ENCODE results near the gene OMP.

GRCh38 chr11:75450966-75451726 is 18.1 kb upstream of the KLHL35 start:
- PRO-cap, 2 experiments = no peak in any of the 2 experiments

DNA sequence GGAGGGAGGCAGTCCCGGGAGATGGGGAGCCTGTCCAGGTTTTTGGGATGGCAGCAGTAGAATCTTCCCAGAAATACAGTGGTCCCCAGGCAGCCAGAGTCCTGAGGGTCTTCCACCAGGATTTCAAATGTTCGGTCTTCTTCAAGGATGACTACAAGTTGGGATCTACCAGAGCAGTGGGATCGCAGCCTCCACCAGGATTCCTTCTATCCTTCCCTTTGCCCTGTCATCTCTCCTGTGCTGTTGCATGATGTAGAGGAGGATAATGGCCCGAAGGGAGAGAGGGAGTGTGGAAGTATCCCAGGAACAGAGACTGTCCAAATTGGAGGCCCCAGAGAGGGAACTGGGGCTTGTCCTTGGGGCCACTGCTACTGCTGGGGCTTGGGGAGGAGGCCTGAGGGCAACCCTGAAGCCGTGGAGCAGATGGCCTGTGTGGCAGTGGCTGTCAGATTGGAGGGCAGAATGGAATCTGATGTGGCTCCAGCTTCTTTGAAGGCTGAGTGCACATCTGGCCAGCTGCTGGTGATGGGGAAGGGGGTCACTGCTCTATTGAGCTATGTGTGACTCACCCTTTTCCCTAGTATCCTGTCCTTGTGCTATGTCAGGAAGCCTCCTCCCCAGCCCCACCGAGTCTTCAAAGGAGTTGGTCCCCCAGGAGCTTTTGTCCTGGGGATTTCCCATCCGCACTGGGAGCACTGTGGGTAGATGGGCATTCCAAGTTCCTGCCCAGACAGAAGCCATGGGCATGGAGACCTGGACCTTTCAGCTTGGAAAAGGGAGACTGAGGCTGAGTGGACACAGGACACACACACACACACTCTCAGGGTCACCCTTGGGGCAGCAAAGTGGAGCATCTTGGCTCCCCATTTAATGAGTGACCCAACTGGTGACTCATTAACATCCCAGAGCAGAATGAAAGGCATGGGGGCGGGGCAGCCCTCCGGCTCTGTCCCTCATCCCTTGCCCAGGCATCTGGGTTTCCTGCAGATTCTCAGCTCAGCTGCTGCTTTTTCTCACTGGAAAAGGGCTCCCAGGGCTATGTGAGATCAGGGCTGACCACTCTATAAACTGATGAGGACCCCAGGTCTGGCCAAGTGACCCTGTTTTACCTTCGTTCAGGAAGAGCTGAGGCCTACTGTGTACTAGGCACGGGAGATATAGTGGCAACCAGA is 3.1 kb downstream of the SERPINH1 start:
- PRO-cap, 2 experiments = no peak in any of the 2 experiments

GRCh38 chr11:75667731-75668484 is 930 bp downstream of the MAP6 start:
- PRO-cap, 2 experiments = no peak in any of the 2 experiments

GRCh38 chr11:75769377-75769754 is 788 bp downstream of the DGAT2 start:
- PRO-cap, 2 experiments = no peak in any of the 2 experiments

- PRO-cap, 2 experiments = no peak in any of the 2 experiments
Observed at GRCh38 chr11:75782465-75783002, 14.0 kb downstream of the DGAT2 start.

DNA sequence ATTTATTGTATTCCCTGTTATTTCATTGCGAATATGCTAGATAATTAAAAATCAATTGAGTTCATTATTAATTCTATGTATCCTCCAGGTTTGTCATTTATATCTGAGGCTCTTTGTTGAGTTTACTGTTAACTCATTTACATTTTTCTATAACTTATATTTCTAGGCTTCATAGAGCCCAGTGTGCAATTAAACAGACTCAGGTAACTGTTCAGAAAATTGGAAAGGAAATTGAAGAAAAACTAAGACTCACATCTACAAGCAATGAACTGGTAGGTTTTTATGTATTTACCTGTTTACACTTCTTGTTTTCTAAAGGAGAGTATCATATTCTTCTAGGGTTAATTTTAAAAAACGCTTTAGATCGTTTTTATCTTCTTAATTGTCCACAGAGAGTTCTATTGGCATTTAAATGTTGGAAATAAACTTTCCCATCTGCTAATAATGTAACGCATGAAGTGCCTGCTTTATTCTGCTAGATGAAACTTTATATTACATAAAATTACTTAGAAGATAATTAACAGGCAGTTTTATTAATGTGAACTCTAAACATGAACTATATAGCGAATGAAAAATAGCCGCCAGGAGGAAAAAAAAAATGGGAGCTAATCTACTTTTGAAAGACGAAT is 146.4 kb downstream of the UVRAG start:
- PRO-cap, 2 experiments = no peak in any of the 2 experiments

GRCh38 chr11:75979940-75980592 is 165.1 kb downstream of the UVRAG start:
- PRO-cap, 2 experiments = no peak in any of the 2 experiments

DNA sequence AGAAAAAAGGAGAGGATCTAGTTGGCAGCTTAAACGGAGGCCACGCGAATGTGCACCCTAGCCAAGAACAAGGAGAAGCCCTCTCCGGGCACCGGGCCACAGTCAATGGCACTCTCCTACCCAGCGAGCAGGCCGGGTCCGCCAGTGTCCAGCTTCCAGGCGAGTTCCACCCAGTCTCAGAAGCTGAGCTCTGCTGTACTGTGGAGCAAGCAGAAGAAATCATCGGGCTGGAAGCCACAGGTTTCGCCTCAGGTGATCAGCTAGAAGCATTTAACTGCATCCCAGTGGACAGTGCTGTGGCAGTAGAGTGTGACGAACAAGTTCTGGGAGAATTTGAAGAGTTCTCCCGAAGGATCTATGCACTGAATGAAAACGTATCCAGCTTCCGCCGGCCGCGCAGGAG is 65.3 kb downstream of the WNT11 start:
- PRO-cap, 2 experiments = no peak in any of the 2 experiments

- PRO-cap, 2 experiments = no peak in any of the 2 experiments
Observed at GRCh38 chr11:76147339-76147808, 58.9 kb downstream of the WNT11 start.

DNA sequence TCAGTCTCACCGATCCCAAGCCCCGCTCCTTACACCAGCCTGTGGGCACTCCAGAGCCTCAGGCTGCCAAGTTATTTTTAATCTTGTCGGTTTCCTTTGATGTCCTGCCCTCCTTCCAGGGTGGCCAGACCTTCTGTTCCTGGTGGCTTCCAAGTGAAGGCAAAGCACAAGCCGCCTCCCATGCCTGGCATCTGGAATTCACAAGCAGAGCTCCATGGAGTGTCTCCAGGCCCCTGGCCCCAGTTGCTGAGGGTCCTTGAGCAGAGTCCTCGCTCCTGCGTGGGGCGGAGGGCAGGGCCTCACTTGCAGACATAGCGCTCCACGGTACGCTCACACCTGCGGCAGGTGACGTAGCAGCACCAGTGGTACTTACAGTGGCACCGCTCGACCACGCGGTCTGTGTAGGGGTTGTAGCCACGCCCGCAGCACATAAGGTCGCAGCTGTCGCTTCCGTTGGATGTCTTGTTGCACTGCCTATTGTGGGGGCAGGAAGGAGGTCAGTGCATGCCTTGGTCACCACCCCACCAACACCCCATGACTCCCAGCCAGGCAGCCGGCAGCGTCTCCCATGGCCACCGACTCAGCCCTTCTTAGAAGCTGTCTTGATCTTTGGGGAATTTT is 19.4 kb downstream of the WNT11 start:
- PRO-cap, 2 experiments = no peak in any of the 2 experiments

DNA sequence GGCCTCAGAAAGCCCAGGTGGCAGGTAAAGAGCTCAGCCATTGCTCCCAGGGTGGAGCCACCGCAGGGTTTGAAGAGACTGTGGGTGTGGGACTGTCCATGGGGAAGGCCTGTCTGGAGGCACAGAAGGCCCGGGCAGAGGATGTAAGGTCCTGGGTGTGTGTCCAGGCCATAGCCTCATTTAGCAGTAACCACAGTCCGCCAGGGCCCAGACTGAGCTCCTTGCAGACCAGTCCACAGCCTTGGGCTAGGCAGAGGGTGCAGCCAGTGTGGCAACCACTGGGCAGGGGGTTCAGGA is 27.6 kb upstream of the WNT11 start:
- PRO-cap, 2 experiments = no peak in any of the 2 experiments

- PRO-cap, 2 experiments = no peak in any of the 2 experiments
Observed at GRCh38 chr11:76391951-76392317, 10.8 kb downstream of the GVQW3 start.

DNA sequence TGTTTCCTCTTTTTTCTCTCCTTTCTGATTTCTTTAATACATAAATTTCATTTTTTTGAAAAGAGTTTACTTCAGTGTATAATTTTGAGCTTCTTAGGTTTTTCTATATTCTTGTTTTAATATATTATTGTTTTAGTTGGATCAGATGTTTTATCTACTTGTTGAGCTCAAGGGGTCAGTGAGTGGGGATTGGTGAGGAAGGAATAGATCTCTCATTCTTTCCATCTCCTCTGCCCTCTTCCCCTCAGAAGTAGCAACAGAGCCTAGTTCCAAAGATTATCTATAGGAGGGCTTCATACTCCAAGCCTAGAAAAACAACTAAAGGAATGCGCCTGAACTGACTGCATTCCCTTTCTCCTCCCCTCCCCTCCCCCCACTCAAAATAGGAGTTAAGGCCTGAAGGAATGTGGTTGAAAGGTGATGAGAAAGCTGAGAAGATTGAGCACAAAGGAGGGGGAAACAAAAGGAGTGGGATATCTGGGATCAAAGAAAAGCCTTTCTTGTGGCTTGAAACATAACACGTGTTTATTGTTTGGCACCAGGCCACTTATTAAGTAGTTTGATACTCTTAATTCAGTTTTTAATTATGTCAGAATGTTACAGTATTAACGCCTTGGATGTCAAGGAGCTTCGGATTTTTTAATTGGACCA is 10.5 kb downstream of the EMSY start:
- PRO-cap, 2 experiments = no peak in any of the 2 experiments

DNA sequence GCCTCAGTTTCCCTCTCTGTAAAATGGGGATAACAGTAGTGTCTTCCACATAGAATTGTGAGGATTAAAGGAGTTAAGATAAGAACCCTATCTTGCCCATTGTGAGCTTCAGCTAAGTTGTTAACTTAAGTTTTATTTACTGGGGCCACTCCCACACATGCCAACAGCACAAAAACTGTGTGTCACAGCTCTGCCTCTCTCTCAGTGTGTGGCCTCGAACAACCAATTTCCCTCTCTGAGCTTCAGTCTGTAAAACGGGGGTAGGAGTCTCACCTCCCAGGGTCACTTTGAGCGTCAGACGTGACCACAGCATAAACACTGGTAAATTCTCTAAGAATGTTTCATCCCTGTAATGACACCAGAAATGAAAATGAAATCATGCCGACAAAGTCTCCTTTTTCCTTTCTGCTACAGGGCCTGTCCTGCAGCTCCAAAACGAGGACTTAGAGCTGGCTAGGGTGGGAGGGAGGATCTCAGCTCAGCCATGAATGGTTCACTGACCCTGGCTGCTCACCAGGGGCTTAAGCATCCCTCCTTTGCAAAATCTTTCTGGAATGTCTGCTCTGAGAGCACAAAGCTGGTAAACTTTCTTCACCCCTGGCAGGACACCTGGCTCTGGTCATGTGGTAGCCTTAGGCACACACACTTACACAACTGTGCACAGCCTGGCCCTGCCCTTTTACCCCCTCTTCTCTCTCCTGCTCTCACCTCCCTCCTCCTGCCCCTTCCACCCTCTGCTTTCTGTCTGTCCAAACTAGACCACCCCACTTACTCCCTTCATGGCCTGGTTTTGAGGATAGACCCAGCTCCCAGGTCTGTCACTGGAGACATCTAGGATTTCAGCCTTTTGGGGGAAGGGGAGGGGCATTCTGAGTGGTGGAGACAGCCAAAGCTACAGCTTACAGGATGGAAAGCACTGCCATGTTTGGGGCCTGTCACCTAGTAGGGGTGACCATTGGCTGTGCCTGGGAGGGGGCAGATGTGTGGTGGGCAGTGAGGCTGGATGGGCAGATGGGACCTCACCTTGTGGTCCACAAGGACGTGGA is 12.3 kb upstream of the TSKU start:
- PRO-cap, 2 experiments = peak in 1 of 2 experiments; most common plus-strand start position 358 of the sequence (in 1); most common minus-strand start position 237 of the sequence (in 1)

DNA sequence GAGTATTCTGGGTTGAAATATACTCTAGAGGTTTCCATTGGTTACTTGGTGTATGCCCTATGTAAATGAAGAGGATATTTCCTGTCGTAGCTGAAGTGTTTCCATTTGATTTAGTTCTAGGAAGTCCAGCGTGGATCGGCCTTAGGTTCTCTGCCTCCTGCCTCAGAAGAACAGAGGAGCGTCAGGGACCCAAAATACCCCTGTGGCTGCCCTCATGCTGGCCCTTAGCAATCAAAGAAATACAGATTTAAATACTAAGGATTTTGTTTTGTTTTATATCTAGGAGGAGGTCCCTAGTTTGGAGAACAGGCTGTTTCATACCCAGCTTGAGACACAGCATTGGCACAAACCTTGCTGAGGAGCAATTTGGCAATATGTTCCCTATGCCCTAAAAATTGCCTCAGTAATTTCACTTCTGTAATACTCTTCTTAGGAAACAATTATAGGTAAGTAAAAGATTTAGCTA is 36.9 kb downstream of the TSKU start:
- PRO-cap, 2 experiments = no peak in any of the 2 experiments

- PRO-cap, 2 experiments = no peak in any of the 2 experiments
Observed at GRCh38 chr11:77027243-77027675, 6.9 kb upstream of the B3GNT6 start.

DNA sequence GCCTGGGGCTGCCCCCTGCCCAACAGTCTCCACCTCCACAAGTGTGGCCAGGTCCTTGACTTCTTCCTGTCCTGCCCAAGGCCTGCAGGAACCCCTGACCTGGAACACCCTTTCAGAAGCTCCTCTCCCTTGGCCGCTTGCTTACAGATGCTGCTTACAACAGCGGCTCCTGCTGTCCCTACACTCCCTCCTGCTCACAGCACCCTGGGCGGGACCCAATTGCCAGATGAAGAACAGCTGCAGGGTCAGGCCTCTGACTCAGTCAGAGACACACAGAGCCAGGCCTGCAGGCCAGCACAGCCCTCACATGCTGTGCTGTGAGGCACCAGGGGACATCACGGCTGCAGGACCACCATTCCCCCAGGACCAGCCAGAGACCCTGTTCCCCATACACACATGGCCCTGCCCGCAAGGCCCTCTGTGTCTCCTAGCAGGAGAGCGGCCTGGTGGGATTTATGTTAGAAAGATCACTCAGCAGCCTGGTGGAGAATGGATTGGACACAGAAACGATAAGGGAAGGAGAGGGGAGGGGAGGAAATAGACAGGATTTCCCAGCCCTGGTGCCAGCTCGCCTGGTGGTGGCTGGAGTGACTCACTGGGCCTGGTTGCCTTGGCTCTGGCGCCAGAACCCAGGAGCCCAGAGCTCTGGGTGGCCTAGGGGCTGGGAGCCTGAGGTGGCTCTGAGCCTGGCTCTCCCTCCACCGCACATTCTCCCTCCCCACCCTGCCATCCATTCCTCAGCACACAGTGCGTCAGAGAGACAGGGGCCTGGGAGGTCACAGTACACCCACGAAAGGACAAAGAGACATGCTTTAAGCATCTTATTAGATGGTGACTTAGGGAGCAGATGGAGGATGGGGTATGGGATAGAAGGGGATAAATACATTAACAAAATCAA is 6.7 kb downstream of the CAPN5 start:
- PRO-cap, 2 experiments = no peak in any of the 2 experiments

DNA sequence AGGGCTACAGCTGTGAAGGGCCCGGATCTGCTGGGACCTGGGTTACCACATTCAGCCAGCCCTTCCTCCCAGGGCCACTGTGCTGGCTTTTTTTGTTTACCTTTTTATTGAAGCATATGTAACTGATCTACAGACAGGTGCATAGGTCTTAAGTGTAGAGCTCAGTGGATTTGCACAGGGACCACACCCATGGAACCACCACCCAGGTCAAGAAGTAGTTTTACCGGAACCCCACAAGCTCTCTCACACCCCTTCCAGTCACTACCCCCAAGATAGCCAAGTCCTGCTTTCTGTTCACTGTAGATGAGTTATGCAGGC is 8.8 kb downstream of the CAPN5 start:
- PRO-cap, 2 experiments = no peak in any of the 2 experiments

DNA sequence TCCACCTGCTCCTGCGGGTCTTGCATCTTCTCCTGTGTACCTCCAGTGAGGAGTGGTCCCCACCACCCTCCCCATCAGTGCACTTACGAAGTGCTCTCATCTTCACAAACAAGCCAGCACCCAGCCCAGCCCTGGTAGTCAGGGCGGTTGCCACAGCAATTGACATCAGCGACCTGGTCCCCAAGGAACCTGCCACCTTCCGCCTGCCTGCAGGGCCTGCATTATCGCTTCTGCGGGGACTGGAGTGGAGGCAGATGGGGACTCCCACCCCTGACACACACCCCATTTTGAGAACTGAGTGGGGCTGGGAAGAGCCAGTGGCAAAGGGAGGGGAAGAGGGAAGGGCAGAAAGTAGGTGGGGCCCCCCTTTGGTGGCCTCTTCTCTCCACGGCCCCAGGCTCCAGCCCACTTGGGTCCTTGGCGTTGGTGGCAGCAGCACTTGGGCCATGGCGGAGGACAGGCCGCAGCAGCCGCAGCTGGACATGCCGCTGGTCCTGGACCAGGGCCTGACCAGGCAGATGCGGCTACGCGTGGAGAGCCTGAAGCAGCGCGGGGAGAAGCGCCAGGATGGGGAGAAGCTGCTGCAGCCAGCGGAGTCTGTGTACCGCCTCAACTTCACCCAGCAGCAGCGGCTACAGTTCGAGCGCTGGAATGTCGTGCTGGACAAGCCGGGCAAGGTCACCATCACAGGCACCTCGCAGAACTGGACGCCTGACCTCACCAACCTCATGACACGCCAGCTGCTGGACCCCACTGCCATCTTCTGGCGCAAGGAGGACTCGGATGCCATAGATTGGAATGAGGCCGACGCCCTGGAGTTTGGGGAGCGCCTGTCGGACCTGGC is at the start of gene OMP:
Gene OMP (plus strand): TSS at position 447 of the 844 bp plus-strand sequence.
- PRO-cap, 2 experiments = no peak in any of the 2 experiments

DNA sequence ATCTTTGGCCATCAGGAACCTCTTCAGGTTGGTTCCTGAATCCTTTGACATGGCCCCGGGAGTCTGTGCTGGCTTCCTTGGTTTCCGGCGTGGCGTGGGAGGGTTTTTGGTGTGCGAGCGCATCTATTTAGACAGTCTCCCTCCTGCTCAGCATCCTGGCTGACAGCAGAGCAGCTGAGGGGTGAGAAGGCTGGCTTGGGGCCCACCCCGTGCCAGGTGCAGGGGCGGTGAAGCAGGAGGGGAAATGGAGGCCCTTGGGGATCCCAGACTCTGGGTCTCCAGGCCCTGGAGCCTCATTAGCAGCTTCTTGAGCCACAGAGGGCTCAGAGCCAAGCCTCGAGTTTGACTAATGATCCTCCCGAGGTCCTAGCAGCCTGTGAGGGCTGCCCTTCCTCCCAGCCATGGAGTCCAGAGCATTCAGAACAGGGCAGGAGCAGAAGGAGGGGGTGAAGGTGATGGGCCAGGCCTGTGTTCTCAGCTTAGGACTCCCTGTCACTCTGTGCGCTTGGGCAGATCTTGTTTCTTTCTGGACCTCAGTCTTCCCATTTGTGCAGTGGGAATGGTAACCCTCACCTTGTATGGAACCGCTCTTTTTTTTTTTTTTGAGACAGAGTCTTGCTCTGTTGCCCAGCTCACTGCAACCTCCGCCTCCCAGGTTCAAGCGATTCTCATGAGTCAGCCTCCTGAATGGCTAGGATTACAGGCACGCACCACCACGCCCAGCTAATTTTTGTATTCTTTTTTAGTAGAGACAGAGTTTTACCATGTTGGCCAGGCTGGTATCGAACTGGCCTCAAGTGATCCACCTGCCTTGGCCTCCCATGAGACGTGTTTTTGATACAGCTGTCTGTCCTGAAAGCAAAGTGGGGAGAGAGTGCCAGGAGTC is 7.1 kb downstream of the OMP start:
- PRO-cap, 2 experiments = no peak in any of the 2 experiments